Measurements from ENCODE around the genes MEF2C and CETN3.

DNA sequence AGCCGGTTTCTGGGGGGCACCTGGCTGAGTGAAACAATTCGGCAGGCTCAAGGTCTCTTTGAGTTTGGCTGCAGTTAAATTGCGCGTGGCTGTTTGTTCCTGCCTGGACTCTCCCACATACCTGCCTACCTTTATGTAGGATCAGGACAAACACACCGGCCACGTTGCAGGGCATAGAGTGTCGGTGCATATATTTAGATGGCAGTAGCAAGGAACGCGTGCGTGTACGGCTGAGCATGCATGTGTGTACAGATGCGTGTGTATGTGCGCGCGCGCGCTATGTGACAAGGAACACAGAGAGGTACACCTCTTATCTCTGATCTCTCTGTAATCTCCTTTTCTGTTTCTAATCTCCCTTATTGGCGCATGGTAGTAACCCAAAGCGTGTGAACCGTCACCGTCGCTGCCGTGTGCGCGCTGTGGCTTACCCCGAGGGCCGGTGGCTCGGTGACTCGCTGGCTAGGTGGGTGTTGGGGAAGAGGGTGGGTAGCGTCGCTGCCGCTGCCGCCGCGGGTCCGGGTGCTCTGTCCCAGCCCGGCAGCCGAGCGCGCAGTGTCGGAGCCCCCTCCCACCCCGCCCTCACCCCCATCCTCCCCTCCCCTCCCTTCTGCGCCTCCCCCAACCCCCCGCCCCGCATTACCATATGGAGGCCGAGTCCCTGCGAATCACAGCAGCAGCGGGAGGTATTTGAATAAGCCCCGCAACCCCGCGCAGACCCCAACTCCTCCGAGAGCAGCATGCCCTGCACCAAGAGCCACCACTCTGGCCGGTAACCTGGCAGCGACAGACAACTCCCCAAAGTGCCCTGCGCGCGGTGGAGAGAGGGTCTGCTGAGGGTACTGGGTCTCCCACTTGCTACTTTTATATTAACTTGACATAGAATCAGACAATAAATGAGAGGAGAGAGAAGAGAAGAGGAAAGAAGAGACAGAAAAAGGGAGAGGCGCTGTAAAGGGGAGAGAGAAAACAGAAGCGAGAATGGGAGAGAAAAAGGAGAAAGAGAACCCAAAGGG is 204.8 kb downstream of the MEF2C start:
- PRO-cap: no peak

DNA sequence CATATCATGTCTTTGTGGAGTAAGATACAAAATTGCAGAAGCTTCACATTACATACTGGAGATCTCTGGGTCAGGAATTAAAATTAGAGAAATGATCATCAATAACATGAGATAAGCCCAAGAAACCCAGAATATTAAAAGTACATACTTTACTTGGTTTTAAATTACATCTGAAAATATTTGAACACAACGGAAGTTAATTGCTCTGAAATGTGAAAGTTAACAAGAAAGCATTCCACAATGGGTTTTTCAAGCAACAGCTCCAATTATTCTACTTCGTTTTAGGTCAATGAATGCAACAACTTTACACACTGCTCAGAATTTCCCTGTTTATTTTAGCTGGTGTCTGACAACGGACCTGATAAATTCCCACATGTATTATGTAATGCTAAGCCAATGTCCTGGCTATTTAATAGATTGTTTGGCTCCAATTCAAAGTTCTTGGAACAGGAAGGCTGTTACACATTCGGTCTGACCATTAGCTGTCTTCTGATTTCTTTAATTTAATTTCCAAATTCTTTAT is 58.2 kb downstream of the MEF2C start:
- PRO-cap: no peak

- PRO-cap: bidirectional peak, plus-strand start at chr5:88883337, minus-strand start at chr5:88883184; bidirectional peak, plus-strand start at chr5:88883399, minus-strand start at chr5:88883447; unidirectional peak, minus-strand start at chr5:88883707
Measured at GRCh38 chr5:88882876-88883942, at the start of gene MEF2C. TSS of gene MEF2C (minus strand) at chr5:88883184.

DNA sequence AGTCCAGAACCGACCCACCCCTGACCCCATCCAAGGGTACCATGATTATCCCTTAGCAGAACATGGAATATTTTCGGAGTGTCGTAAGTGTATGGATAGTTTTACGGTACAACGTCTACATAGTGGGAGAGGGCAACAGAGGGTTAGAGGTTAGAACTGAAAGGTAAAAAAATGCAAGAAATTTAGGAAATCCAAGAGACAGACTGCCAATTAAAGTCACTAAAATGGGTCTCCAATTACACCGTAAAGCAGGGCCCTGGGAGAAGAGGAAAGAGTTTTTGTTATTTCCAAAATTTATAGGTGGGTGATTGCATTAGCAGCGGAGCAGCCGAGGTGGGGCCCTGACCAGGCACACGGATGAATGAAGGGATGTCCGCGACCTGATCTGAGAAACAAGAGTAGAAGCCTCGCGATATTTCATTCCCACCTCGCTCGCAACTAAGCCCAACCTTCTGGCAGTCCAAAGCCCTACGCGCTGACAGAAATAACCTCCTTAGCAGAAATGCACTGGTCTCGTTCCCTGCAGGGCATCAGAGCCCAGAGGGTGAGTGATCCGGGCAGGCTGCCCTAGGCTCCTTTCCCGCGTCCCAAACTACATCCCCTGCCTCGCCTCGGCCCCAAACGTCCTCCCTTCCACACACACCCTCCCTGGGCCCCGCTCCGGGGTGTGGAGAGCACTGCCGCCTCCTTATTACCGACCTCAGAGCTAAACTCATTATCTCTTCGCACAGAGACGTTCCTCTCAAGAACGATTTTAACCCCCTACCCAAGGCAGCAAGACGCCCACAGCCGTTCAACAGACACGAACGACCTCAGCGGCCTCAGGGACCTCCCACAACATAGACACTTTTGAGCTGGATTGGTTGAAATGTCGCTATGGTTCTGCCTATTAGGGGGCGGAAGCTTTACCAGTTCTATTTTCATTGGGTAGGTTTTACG is at the start of gene CETN3:
CETN3 (minus strand) TSS at position 811 of the 939 bp plus-strand sequence.
- PRO-cap: bidirectional peak, plus-strand start at position 455 of the sequence, minus-strand start at position 363 of the sequence; bidirectional peak, plus-strand start outside the sequence, minus-strand start at position 851 of the sequence

GRCh38 chr5:90642836-90643350 is 84.3 kb downstream of the ADGRV1 start:
- PRO-cap: no peak

DNA sequence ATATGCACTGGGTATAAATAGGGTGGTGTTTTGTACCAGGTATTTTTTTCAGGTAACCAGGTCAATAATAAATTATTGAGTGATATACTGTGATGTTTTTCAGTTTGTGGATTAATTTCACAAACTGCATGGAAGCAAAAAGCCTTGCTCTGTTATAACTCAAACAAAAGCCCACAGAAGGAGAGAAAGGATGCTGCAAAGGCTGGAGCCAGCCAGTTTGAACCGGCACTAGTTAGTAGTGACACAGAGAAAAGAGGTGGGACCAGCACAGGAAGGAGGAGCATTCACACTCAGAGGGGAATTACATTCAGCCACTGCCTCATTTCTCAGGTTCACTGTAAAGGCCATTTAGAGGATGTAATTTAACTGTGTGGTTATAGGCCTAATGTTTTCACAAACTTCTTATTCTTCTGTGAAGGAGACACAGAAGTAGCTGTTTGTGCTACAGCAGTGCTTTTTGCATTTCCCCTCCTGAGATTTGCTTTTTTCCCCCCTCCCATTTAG is 382.0 kb downstream of the ADGRV1 start:
- PRO-cap: no peak

DNA sequence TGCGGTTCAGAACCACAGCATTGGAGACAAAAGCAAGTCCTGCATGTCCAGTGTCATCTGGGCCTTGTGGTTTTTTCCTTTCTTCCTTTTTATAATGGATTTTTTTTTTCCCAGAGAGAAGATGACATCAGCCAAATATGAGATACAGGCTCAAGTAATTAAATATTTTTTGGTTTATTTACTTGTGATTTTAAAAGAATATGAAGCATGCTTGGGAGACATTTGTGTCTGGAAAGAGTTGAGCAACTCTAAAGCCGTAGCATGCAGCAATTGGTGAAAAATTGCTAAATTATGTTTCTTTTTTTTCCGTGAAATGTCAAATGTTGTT is 261.6 kb downstream of the ARRDC3 start:
- PRO-cap: no peak

DNA sequence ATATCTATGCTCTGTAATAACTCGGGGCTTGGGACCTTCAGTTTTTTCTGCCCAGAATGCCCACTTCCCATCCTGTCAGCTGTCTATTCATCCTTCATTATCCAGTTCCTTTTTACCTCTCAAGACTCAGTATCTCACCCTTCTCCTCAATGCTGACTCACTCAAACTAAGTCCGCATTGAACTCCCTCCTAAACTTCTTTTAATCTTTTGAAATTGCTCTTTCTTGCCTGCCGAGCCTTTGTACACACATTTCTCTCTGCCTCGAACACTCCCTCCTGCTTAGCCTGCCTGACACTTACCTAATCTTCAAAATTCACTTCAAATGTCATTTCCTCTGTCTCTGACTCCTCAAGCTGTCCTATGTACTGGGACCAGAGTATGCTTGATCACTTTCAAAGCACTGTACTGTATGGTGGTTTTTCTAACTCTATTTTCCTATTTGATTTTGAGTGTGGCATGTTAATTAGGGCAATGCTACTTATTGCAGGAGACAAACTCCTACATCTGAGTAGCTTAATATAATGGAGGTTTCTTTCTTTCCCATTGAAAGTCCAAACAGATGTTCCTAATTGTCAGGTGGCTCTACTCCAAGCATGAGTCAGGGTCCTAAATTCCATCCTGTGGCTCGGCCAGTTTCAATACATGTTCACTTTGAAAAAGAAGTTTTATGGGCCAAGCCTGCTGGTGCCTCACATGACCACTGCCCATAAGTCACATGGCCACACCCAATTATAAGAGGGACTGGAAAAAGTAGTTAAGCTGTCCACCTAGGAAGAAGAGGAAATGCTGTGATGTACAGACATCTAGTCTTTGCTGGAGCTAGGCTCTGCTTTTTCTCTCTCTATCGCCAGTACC is 170.6 kb downstream of the ARRDC3 start:
- PRO-cap: no peak

DNA sequence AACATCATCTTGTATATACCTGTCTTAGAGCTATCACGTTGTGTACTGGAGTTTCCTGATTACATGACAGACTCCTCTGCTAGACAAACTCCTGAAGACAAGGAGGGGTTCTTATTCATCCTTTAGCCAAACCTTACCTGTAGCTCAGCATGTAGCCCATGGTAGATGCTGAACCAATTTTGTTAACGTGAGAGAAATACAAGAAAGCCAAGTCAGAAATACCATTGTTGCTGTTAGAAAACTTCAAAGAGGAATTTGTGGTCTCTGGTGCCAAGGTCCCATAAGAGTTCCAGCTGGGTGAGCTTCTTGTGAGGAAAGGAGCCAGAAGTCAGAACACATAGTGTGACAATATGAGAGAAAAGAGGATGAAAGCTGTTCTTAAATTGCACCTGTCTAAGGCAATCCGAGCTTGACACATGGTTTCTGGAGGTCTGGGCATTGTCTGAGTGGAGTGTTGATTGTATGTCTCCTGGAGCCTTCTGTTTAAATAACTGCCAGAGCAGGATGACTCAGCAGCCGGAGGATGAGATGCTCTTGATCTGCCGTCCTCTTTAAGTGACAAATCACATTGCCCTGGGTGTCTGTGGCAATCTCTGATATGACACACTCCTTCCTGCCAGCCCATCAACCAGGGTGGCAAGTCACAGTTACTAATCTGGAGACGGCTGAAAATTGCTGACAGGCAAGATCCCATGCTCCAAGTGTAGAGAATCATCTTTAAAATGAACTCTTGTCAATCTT is 69.0 kb downstream of the ARRDC3 start:
- PRO-cap: no peak

GRCh38 chr5:91381048-91381479 is 2.1 kb downstream of the ARRDC3 start:
- PRO-cap: bidirectional peak, plus-strand start at chr5:91381159, minus-strand start at chr5:91381019

- PRO-cap: no peak
Measured at GRCh38 chr5:92662039-92662309, 921.0 kb upstream of the NR2F1 start.

DNA sequence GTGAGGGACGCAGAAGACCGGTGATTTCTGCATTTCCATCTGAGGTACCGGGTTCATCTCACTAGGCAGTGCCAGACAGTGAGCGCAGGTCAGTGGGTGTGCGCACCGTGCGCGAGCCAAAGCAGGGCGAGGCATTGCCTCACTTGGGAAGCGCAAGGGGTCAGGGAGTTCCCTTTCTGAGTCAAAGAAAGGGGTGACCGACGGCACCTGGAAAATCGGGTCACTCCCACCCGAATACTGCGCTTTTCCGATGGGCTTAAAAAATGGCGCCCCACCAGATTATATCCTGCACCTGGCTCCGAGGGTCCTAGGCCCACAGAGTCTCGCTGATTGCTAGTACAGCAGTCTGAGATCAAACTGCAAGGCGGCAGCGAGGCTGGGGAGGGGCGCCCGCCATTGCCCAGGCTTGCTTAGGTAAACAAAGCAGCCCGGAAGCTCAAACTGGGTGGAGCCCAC is 369.8 kb upstream of the NR2F1 start:
- PRO-cap: no peak

- PRO-cap: no peak
Measured at GRCh38 chr5:93359548-93359899, 223.5 kb upstream of the NR2F1 start.

DNA sequence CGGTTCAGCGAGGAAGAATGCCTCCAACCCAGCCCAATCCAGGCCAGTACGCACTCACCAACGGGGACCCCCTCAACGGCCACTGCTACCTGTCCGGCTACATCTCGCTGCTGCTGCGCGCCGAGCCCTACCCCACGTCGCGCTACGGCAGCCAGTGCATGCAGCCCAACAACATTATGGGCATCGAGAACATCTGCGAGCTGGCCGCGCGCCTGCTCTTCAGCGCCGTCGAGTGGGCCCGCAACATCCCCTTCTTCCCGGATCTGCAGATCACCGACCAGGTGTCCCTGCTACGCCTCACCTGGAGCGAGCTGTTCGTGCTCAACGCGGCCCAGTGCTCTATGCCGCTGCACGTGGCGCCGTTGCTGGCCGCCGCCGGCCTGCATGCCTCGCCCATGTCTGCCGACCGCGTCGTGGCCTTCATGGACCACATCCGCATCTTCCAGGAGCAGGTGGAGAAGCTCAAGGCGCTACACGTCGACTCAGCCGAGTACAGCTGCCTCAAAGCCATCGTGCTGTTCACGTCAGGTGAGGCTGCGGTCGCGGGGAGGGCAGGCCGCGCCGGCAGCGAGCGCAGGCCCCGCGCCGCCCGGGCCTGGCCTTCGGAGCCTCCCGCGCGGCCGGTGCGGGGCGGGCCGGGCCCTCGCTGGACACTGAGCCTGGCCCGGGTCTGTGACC is 5.0 kb downstream of the NR2F1 start:
- PRO-cap: no peak

GRCh38 chr5:93588595-93589043 is 5.6 kb downstream of the NR2F1 start:
- PRO-cap: bidirectional peak, plus-strand start at chr5:93588866, minus-strand start at chr5:93588791

DNA sequence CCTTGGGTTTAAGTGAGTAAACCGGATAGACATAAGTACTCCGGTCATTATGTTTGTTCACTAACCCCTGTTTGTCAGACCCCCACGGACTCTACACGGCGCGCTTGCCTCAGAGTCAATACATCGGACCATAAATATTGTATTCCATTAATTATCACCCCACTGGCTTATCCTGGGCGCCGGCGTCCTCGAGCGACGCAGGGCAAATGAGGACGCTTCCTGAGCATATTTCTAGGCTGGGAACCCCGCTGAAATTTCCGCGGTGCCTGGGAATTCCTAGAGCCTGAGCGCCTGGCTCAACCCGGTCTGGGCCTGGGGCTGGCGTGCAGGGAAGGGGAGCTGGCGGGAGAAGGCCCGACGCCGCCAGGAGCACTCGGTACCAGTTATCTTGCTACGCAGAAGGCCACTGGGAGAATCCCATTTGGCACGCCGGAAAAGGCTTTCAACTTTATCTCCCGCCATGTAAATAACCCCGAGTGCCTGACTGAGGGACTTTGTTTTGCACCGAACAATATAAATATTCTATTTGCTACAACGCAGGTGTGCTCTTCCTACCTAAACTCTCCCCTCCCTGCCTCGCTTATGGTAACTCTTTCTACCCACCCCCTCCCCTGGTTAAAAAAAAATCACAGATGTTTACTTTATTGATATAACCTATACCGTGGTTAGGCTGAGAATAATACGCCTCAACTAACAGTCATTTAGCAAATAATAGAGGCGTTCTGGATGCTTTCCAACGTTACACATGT is 19.4 kb downstream of the NR2F1 start:
- PRO-cap: no peak

- PRO-cap: no peak
Measured at GRCh38 chr5:94095497-94096273, 15.8 kb downstream of the FAM172A start.

GRCh38 chr5:94793188-94793810 is 174.8 kb downstream of the SLF1 start:
- PRO-cap: no peak

DNA sequence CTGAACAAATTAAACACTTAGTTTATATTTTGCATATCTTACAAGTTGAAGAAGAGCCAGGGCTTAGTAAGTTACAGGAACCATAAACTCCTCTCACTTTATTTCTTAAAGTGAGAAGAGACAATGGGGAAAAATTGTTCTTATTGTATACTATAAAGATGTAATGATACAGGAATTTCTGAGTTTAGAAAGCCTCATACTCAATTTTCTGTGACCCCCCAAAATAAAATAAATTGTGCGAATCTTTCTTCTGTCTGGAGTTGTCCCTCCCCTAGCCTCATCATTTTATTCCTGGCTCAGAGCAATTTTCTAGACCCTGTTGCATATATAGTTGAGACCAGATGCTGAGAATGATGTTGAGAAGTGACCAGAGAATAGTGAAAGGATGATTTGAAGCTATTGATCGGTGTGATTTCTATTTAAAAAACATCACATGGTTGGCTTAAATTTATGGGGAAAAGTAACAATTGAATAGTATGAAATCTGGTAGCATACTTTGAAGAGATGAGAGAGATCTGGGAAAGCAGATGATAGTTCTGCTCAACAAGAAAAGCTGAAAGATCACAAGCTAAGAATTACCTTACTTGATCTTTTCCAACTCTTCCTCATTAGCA is 313.0 kb downstream of the SLF1 start:
- PRO-cap: no peak

DNA sequence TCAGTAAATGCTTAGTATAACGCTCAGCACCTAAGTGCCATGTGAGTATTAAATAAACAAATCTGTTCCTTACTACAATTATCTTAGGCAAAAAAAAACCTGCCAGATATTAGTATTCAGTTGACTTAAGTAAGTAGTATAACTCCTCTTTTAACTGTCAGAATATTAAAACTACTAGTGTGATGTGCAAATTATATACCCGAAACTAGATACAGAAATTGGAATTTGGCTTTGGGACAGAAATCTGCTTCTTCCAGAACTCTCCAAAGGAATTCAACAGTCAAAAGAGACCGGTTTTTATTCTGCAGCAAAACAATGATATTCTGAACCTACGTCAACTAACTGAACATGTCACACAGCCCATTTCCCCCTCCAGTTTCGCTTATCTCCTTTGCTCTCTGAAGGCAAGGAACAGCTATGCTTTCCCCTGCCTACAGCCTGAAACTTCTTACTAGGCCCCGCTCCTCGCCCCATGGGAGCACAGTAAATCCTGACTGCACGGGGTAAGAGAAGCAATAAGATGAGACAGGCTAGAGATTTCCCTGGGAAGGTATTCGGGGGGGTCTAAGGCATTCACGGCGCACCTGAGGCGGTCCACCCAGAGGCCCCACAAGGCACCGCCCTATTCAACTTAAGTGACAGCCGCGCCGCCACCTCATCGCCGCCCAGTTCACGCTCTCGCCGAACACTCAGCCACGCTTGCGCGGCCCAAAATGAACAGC is 488 bp downstream of the SKIC3 start:
- PRO-cap: bidirectional peak, plus-strand start at position 668 of the sequence, minus-strand start at position 628 of the sequence

All from osteocyte (in vitro differentiated cells).